A549 (cell line): ENCODE measurements around the genes SNCG and GLUD1.

DNA sequence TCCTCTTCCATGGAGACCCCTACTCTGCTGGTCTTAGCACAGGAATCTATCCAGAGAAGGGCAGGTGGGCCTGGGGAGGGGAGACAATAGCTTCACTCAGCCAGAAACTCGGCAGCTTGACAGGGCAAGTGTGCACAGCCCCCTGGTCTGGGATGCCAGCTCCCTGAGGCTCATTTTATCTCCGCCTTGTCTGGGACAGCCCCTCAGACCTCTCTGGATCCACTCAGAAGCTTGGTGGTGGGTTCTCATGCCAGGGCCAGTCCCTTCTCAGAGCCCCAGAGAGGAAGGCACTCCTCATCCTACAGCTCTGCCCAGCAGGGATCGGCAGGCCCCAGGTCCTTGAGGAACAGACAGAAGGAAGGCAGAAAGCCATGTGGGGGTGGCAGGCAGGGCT lies 40.3 kb downstream of the LDB3 start:
- PRO-cap = no peak
CAGE:
- cytosol, long polyA plus RNA = no peak
- long polyA plus RNA = no peak
- nucleus, long polyA plus RNA = no peak

DNA sequence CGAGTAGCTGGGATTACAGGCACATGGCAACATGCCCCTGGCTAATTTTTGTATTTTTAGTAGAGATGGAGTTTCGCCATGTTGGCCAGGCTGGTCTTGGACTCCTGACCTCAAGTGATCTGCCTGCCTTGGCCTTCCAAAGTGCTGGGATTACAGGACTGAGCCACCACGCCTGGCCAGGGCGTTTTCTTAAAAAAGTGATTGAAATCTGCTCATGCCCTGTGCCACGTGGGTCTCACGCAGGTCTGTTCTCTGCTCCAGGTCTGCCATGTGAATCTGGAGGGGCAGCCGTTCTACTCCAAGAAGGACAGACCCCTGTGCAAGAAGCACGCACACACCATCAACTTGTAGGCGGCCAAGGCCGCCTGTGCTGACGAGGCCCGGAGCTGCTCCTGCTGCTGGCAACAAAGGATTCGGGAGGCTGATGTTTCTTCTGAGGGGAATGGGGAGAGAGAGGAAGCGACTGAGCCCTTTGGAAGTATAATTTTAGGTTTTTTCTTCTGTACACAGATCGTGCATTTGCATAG lies 23.7 kb upstream of the BMPR1A start:
- PRO-cap = no peak
CAGE:
- cytosol, long polyA plus RNA = no peak
- long polyA plus RNA = no peak
- nucleus, long polyA plus RNA = no peak

GRCh38 chr10:86733153-86733888 lies 23.1 kb upstream of the BMPR1A start:
- PRO-cap = no peak
CAGE:
- cytosol, long polyA plus RNA = no peak
- long polyA plus RNA = no peak
- nucleus, long polyA plus RNA = no peak

- PRO-cap = no peak
CAGE:
- cytosol, long polyA plus RNA = no peak
- long polyA plus RNA = no peak
- nucleus, long polyA plus RNA = no peak
Measured at GRCh38 chr10:86782471-86783752, 26.5 kb downstream of the BMPR1A start.

DNA sequence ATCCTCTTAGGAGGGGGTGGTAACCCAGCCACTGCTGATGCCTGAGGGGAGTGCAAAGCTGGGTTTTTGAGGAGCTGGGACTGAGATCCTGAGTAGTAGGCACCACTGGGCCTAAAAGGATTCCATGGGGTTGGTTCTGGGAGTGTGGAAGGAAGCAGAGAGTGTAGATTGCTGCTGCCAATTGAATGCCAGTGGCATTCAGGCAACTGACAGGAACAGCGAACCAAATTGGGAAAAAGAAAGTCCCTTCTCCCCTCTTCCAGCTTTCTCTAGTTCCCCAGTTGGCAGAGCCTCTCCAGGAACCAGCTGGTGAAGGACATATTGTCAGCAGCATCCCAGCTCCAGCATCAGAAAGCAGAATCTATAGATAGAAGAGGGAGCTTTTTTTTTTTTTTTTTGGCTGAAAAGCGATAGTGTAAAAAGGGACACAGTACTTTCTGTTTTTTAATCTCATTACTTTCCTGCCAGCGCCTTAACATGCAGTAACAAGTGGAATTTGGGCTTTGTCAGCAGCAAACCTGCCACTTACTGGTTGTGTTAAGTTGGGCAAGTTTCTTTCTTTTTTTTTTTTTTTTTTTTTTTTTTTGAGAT lies 91.5 kb downstream of the MMRN2 start:
- PRO-cap = no peak
CAGE:
- cytosol, long polyA plus RNA = no peak
- long polyA plus RNA = no peak
- nucleus, long polyA plus RNA = no peak

- PRO-cap = no peak
CAGE:
- cytosol, long polyA plus RNA = start-site peak on the plus strand at chr10:86958582-86958627, 502 and 837 reads in 2 replicates
- long polyA plus RNA = no peak
- nucleus, long polyA plus RNA = start-site peak on the plus strand at chr10:86958577-86958626, 258 and 486 reads in 2 replicates
Measured at GRCh38 chr10:86958208-86958710, at the start of gene SNCG. Gene SNCG, plus strand, starts transcription at chr10:86958599.

- PRO-cap = no peak
CAGE:
- cytosol, long polyA plus RNA = no peak
- long polyA plus RNA = no peak
- nucleus, long polyA plus RNA = no peak
Measured at GRCh38 chr10:86969037-86969711, 892 bp downstream of the ADIRF start.

- PRO-cap = no peak
CAGE:
- cytosol, long polyA plus RNA = no peak
- long polyA plus RNA = no peak
- nucleus, long polyA plus RNA = no peak
Measured at GRCh38 chr10:86969712-86970076, 1.4 kb downstream of the ADIRF start.

GRCh38 chr10:86970598-86971414 lies 2.5 kb downstream of the ADIRF start:
- PRO-cap = no peak
CAGE:
- cytosol, long polyA plus RNA = no peak
- long polyA plus RNA = no peak
- nucleus, long polyA plus RNA = no peak

GRCh38 chr10:87059097-87059485 lies 35.6 kb downstream of the GLUD1 start:
- PRO-cap = no peak
CAGE:
- cytosol, long polyA plus RNA = no peak
- long polyA plus RNA = no peak
- nucleus, long polyA plus RNA = no peak

- PRO-cap = bidirectional peak, plus-strand start at chr10:87095206, minus-strand start at chr10:87094843
CAGE:
- cytosol, long polyA plus RNA = no peak
- long polyA plus RNA = no peak
- nucleus, long polyA plus RNA = no peak
Measured at GRCh38 chr10:87094737-87094971, at the start of gene GLUD1. Gene GLUD1, minus strand, starts transcription at chr10:87094843.

GRCh38 chr10:87342672-87343519 lies 14.6 kb upstream of the NUTM2D start:
- PRO-cap = bidirectional peak, plus-strand start at chr10:87342910, minus-strand start at chr10:87342547
CAGE:
- cytosol, long polyA plus RNA = no peak
- long polyA plus RNA = no peak
- nucleus, long polyA plus RNA = no peak

DNA sequence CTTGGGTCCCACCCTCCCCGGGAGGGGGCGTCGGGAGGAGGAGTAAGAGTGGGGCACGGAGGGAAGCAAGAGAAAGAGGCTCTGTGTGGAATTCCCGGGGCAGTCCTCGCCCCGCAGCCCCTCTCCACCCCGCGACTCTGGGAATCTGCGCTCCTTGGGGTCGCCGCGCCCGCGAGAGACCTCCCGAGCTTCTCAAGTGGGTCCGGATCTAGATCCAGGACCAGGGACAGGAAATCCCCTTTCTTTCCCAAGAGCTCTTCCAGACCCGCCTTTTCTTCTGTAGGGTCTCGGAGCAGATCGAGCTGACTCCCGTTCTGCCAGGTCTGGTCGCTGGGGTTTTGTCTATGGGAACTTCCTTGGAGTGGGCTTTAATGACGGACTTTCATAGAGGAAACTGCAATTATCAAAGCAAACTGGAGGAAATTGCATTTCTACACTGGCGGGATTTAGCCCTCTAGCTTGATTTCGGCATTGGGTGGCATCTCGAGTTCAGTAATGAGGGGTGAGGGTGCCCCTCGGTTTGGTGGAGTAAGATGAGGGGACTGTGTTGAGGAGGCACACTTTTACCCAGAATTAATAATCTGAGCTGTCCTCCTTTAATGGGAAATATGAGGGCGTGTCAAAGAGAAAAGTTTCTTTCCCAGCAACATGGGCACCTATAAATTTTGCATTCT lies 544 bp downstream of the PAPSS2 start:
- PRO-cap = no peak
CAGE:
- cytosol, long polyA plus RNA = no peak
- long polyA plus RNA = no peak
- nucleus, long polyA plus RNA = no peak

DNA sequence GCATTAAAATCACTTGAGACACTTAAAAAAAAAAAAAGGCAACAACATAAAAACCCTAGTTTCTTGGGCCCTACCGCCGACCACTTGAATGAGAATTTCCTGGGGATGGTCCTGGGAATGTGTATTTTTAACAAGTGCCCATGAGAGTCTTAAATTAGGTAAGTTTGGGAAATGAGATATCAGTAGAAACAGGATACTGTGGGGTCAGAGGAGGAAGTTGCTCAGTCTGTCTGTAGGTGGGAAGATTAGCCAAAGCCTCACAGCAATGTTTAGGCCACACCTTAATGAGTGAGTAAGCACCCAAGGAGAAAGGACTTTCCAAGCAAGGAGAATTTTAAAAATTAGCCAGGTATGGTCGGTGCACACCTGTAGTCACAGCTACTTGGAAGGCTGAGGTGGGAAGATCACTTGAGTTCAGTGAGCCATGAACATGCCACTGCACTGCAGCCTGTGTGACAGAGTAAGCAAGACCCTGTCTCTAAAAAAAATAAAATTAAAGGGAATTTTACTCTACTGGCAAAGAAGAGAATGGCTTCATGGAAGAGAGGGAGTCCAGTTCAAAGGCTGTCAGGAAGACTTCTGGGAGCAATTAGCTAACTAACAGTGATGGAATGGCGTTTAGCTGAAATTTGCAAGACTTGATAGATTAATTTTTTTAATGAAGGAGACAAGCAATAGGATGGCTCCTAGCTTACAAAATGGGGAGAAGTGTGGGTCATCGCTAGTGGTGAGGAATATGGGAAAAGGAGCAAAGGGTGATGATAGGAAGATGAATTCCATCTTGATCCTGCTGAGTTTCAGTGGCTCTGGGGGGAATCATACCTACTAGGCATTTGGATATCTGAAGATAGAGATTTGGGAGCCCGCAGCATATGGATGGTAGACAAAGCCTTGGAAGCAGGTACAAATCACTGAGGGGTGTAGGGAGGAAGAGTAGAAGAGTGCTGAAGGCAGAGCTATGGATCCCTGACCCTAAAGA lies 32.1 kb downstream of the PAPSS2 start:
- PRO-cap = no peak
CAGE:
- cytosol, long polyA plus RNA = no peak
- long polyA plus RNA = no peak
- nucleus, long polyA plus RNA = no peak

- PRO-cap = no peak
CAGE:
- cytosol, long polyA plus RNA = no peak
- long polyA plus RNA = no peak
- nucleus, long polyA plus RNA = no peak
Measured at GRCh38 chr10:87716306-87716779, 56.7 kb downstream of the PAPSS2 start.

DNA sequence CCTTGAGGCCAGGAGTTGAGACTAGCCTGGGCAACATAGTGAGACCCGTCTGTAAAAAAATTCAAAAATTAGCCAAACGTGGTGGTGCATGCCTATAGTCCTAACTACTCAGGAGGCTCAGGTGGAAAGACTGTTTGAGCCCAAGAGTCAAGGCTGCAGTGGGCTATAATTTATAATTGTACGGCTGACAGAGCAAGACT lies 49.3 kb downstream of the ATAD1 start:
- PRO-cap = no peak
CAGE:
- cytosol, long polyA plus RNA = no peak
- long polyA plus RNA = no peak
- nucleus, long polyA plus RNA = no peak

DNA sequence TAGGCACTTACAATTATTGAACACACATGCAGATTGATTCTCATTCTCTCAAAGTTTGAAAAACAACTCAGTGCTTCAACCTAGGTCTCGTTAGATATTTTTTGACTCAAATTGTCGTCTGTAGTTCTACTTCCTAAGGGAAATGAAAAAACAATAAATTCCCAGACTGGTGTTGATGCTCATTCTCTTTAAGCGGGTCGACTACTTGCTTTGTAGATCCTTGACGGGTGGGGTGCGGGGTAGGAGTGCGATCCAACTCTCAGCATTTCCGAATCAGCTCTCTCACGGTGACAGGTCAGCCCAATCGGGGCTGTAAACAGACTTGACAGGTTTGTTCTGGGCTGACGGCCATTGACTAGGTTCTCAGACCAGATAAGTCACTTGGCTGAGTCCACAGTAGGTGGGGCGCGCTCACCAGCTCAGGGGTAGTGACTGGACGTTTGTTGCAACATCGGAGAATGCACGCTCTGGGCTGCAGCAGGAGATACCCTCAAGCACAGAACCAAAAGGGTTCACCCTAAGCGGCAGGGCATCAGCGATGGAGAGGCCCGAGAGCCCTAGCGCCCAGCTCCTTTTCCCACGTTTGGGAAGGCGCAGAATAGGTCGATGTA lies 1.9 kb downstream of the KLLN start:
- PRO-cap = no peak
CAGE:
- cytosol, long polyA plus RNA = no peak
- long polyA plus RNA = no peak
- nucleus, long polyA plus RNA = no peak

DNA sequence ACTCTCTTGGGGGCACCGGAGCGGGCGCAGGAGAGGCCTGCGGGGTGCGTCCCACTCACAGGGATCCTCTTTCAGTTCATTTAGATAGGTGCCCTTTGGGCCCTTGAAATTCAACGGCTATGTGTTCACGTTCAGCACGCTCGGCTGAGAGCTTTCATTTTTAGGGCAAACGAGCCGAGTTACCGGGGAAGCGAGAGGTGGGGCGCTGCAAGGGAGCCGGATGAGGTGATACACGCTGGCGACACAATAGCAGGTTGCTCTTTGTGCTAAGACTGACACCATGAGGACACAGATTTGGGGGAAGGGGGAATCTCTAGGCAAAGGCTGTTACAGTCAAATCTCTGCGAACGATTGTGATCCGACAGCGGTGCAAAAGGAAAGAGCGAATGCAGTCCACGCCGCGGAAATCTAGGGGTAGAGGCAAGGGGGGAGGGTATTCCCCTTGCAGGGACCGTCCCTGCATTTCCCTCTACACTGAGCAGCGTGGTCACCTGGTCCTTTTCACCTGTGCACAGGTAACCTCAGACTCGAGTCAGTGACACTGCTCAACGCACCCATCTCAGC lies 652 bp downstream of the KLLN start:
- PRO-cap = no peak
CAGE:
- cytosol, long polyA plus RNA = no peak
- long polyA plus RNA = no peak
- nucleus, long polyA plus RNA = no peak

GRCh38 chr10:87865558-87866143 lies 2.2 kb downstream of the PTEN start:
- PRO-cap = no peak
CAGE:
- cytosol, long polyA plus RNA = no peak
- long polyA plus RNA = no peak
- nucleus, long polyA plus RNA = no peak

DNA sequence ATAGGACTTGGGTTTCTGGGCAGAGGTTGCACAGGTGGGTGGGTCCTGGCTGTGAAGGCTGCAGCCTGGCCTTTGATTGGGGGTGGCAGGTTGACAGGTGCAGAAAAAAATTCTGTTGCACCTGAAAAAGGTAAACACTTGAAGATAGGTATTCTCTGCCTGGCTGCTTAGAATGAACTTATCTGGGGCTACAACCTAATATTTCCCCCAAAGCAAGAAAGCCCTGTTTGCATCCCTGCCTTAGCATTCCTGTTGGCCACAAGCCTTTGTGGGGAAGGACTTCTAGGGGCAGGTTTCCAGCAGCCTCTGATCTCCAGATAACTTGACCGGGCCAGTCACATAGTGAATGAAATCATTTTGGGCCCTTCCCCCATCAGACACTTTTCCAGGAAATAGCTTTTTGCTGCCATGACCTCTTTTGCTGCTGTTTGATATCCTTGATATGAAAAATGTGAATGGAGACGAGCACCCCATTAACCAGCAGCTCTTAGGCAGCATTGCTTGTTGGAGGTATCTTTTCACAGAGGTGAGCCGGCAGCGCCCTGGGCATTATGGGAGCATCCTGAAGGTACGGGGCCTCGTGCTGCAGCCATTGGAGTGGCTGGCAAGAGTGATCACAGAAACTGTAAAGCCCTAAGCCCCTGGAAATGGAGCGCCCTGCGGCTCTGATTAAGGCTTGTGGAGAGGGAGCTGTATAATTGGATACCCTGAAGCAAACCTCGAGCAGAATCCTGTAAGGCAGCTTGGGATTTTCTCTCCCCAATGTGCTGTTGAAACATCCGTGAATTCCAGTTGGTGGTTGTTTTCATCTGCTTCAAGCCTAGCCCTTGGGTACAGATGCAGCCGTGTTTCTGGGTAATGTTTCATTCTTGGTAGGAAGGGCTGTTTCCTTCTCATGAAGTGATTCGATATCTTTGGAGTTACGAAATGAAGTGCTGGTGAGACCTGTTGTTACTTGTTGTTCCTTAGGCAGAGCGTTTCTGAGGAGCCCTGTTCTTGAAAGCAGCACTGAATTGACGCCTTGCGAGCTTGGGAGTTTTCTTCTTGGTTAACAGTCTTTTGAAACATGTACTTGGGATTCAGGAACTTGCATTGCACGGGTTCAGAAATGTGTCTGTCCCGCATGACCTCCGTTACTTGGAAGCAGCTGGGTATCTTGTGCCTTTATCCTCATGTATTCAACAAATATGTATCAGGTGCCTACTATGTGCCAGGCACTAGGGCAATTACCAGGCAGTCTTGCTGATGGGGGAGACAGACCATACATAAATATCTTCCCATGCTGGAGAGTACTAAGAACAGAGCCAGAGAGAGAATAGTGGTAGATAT lies 179.0 kb downstream of the PTEN start:
- PRO-cap = no peak
CAGE:
- cytosol, long polyA plus RNA = no peak
- long polyA plus RNA = no peak
- nucleus, long polyA plus RNA = no peak